ENCODE results near the genes CSNK1G1, TRIP4, ANKDD1A and SPG21.

GRCh38 chr15:64355932-64356888 lies at the start of gene CSNK1G1:
Gene CSNK1G1 (minus strand): TSS chr15:64356173.
- PRO-cap = bidirectional peak, plus-strand start at chr15:64356363, minus-strand start at chr15:64356054

DNA sequence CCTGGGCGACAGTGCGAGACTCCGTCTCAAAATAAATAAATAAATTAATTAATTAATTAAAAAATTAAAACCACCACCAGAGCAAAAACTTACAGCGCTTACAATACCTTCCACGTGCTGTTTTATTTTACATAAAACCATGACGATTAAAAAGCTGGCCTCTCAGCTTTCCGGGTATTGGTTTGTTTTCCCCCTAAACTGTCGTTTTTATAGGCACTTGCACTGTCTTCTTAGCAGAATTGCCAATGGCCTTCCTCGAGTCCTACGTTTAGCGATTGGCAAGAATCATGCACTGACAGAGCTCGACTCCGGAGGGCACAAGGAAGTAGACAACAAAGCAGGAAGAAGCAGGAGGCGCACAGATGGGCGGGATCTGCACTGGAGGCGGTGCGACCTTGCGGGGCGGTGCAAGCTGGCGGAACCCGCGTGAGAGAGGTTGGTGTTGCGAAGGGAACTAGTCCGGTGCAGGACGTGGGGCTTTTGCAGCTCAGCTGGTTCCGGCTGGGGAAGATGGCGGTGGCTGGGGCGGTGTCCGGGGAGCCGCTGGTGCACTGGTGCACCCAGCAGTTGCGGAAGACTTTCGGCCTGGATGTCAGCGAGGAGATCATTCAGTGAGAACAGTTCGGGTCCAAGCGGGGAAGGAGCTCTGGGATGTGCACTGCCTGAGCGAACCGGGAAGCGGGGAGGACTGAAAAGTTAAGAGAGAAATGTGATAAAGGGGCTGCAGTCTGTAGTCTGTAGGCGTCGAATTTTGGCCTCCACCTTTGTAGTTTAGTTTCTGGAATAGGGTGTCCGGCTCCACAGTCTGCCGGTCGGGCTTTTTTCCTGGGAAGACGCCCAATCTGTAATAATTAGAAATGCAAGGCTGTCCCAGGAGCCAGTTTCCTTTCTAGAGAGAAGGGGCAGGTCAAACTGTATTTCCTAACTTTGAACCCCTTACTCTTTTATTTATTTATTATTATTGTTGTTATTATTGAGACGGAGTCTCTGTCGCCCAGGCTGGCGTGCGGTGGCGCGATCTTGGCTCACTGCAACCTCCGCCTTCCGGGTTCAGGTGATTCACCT lies at the start of gene TRIP4:
TRIP4 (plus strand) TSS at position 483 of the 1,065 bp plus-strand sequence.
- PRO-cap = bidirectional peak, plus-strand start at position 429 of the sequence, minus-strand start at position 277 of the sequence

- PRO-cap = no peak
These were observed 69.0 kb downstream of the ZNF609 start for GRCh38 chr15:64529307-64529896.

GRCh38 chr15:64642888-64643447 lies 132.4 kb downstream of the RBPMS2 start:
- PRO-cap = no peak

DNA sequence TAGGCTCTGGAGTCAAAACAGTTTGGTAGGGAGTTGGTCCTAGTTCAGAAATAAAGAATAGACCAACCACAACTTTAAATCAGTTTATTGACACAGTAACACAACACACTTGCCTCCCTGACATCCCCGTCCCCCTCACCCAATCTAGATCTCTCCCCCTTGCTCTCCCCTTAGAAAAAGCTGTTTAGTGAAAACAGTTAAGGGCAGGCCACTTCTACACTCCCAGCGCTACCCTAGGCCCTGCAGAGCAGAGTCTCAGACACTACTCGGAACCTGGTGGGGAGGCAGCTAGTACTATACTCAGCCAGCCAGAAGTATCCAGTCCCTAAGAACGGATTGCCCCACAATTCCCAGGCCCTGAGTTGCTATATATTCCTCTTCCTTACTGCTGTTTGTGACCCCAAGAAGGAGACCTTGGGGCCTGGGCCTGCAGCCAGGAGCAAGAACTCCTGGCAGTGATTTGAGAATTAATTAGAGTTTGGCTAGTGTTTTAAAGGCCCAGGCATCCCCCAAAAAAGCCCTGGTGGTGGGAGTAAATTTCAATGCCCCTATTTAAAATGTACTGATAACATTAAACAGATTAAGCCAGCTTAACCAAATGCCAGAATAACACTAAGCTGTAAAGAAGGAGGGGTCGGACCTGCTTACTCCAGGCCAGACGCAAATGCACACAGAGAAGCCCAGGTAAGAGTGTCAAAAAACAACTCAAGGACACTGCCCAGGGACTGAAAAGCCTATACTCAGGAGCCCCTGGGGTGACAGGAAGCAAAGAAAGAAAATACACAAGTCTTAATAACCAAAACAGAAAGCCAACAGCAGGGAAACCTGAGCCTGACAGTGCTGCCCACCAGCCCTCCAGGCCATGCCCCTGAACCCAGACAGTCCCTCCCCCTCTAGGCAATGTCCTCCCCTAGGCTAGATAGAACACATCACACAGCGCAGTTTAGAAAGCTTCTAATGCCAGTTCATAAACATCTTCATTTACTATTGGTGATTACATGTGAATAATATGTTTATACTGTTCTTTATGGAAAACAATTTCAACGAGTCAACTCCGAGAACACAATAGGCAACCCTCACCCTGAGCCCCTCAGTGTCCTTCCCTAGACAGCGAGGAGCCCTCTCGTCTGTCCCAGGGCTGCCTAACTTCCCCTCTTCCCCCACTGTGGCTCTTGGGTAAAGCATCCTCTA lies 87.5 kb downstream of the RBPMS2 start:
- PRO-cap = no peak

DNA sequence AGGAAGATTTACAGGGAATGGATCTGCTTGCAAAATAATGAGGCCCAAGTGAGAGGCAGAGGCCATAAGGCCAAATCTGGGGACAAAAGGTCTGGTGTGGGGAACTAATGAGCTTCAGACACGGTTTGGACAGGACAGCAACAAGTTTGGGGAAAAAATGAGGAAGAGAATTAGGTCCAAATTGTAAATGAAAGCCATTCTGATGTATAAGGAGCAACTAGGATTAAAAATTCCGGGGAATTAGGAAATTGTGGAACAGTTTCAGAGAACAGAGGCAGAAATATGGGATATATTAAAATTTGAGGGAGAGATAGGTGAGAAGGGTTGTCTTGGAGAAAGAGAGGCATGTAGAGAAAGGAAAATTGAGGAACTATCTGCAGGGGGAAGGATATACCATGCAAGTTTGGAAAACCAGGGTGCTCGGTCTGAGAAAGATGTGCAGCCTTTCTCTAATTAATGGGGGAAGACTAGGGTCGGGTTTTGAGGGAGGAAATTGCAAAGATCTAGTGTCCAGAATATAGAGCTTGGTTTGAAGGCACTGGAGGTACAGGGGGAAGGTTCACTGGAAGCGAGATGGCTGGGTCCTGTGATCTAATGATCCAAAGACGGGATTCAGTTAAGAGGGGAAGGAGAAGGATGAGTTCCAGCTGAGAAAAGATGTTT lies 73.7 kb downstream of the RBPMS2 start:
- PRO-cap = unidirectional peak, plus-strand start at position 117 of the sequence

DNA sequence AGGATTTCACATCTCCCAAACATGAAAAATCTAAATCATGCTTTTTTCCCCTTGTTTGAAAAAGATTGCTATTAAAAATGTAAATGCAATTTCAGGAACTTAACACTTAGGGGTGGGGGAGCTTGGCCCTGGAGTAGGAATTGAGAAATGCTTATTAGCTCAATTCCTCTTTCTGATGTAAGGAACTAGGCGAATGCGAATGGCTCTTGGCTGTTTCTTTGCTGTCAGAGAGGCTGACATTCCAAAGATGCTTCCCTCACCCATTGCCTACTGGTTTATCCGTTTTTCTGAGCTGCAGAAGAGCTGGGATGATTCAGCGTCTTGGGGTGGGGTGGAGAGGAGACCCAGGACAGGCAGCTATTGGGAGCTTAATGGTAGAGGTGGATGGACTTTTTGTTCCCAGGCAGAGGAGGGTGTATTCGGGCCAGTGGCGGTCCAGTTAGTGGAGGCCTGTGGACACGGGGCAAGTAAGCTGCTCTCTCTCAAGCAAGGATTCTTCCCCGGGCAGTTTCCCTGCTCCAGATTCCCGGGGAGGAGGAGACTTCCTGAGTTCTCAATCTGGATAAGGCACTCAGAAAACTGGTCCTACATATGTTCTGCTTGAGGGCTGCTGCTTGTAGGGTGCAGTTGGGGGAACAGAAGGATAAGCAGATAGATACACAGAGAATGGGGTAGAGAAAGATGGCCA lies 9.8 kb downstream of the PLEKHO2 start:
- PRO-cap = no peak

- PRO-cap = no peak
These were observed 15.0 kb downstream of the PLEKHO2 start for GRCh38 chr15:64856449-64857343.

- PRO-cap = bidirectional peak, plus-strand start at chr15:64911810, minus-strand start at chr15:64911780
These were observed at the start of gene ANKDD1A for GRCh38 chr15:64911221-64912699. Gene ANKDD1A (plus strand): TSS chr15:64911902.

DNA sequence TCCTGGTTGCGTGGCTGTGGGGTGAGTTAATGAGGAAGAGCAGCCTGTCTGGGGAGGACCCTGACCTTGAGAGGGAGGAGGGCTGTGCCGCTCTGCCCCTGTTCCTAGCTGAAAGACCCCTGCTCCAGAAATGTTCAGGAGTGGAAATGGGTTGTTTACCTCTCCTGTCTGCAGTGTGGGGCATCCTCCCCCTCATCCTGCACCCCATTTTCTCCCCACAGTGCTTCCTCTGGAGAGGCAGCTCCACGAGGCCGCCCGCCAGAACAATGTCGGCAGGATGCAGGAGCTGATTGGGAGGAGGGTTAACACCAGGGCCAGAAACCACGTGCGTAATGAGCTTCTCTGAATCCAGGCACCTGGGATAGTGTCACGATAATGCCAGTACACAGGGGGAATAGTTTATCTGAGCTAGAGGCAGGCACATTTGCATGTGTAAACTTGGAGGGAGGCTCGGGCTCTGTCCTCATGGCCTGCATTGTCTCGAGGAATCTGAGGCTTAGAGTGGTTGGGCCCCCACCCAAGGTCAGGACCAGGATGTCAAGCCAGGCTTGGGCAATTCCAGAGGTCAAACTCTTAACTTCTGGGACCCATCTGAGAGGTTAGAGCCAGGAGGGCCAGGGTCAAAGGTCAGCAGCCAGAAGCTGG lies 4.0 kb downstream of the ANKDD1A start:
- PRO-cap = no peak

DNA sequence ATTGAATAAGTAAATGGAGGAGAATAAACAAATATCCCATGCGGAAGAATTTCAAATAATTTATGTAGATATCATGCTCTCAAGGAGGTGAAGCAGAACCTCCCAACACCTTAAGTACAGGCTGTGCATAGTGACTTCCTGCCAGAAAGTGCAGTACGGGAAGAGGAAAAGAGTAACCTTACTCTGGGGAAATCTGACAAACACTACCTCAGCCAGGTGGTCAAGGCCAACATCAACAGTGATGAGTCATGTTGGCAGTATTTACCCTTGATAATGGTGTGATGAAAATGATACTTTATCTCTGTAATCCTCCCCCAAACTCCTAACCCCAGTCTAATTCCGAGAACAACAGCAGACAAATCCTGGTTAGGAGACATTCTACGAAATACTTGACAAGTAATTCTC lies 26.4 kb downstream of the ANKDD1A start:
- PRO-cap = no peak

- PRO-cap = no peak
These were observed 36.5 kb downstream of the SPG21 start for GRCh38 chr15:64952961-64953956.

DNA sequence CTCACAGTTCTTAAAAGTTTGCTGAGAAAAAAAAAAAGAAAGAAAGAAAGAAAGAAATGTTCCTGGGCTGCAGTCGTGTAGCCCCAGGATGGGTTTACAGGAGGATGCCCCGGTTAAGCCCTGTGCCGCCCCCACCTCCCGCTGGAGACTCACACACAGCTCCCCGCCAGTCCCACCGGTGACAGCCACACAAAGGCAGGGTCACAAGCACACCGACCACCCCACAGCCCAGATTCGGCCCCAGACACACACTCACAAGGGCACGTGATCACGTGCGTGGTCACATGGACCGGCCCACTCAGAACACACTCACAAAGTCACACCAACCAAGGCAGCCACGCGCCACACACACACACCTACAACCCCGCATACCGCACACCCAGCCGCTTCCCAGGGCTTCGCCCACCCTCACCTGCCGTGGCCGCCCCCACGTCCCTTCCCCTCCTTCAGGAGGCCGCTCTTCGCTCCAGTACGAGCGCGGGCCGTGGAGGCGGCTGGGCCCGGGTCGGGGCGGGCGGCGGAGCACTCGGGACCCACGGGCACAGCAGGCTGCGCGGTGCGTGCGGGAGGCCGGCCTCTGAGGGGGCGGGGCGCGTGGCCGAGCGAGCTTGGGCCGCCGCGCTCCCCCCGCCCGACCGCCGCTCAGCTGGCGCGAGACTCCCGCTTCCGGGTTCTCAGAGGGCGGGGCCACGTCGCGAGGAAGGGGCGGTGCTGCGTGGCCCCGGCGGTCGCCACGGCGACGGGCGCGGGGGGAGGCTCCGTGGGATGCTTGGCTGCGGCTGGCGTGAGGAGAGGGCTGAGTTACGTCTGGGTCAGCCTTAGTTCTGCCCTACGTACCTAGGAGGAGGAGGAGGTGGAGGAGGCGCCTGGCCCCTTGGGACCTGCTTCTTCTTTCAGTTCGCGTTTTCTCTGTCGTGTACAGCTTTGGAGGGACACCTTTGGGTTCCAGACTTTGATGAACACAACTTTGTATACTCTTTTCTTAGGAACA lies at the start of gene SPG21:
SPG21 (minus strand) TSS at position 662 of the 991 bp plus-strand sequence.
- PRO-cap = bidirectional peak, plus-strand start at position 314 of the sequence, minus-strand start at position 254 of the sequence; bidirectional peak, plus-strand start at position 799 of the sequence, minus-strand start at position 644 of the sequence

DNA sequence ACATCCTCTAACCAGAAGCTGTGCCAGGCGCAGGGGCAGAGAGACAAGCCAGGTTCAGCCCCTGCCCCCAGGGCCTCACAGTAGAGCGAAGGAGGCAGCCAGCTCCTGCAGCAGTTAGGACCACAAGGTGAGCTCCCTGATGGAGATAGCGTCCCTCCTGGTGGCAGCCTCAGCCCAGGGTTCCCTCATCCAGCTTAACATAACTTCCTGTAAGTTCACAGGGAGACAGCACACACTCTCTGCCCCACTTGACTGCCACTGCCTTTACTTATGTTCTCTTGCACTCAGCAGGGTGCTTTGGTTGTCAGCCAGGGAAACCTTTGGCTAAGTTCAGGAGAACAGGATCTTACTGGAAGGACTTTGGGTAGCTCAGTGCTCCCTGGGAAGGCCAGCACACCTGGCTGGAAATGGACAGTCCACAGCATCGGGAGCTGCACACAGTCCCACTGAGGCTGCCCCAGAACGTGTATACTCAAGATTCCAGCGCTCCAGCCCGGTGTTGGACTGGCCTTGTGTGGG lies 10.9 kb downstream of the KBTBD13 start:
- PRO-cap = no peak

DNA sequence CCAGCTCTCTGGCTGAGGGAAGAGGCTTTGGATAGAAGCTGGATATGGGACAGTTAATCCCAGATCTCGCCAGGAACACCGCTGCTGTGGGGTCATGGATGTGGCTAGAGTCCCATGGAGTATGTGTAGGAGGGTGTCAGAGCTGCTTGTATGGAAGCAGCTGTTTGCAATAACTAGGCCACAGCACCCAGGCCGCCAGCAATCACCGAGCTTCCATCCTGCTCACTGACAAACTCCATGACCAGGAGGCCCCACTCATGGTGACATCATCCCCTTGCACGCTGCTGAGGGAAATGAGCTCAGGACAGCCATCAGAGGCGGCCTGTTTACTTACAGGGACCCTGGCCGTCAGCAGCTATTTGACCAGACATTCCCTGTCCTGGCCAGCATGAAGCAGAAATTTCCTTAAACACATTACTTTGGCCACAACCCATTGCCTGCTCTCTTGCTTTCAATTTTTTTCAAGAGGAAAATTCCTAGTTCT lies 34.2 kb upstream of the CILP start:
- PRO-cap = no peak

GRCh38 chr15:65300876-65301618 lies 14.4 kb upstream of the PARP16 start:
- PRO-cap = no peak

- PRO-cap = bidirectional peak, plus-strand start at chr15:65304677, minus-strand start at chr15:65304406
These were observed 18.3 kb upstream of the PARP16 start for GRCh38 chr15:65304524-65305879.

- PRO-cap = no peak
These were observed 9.1 kb downstream of the HACD3 start for GRCh38 chr15:65539447-65539646.

- PRO-cap = no peak
These were observed 31.7 kb upstream of the RAB11A start for GRCh38 chr15:65837662-65837996.

GRCh38 chr15:66080596-66081044 lies 172.9 kb downstream of the MEGF11 start:
- PRO-cap = no peak

Data from bronchial lymph node (tissue), 1 donor.